Liver (tissue), 9 donors: ENCODE measurements around the genes SLC17A4 and H2BC6.

- PRO-cap, 5 experiments: no peak in any of the 5 experiments
- RAMPAGE, long total RNA, 2 experiments: no peak in any of the 2 experiments
- RRBS: no CpG with 5 or more reads among the region's 6 CpGs
These were observed 103.3 kb upstream of the RIPOR2 start for GRCh38 chr6:25038973-25039551.

GRCh38 chr6:25088300-25088902, 152.6 kb upstream of the RIPOR2 start:
- PRO-cap, 5 experiments: peak in 2 of 5 experiments; most common plus-strand start chr6:25088795 (in 1); most common minus-strand start chr6:25088561 (in 2)
- RAMPAGE, long total RNA, 2 experiments: no peak in any of the 2 experiments
- RRBS: no CpG with 5 or more reads among the region's 6 CpGs

- PRO-cap, 5 experiments: no peak in any of the 5 experiments
- RAMPAGE, long total RNA, 2 experiments: no peak in any of the 2 experiments
- RRBS: no CpG with 5 or more reads among the region's 2 CpGs
These were observed 86.7 kb upstream of the CARMIL1 start for GRCh38 chr6:25192360-25193023.

- PRO-cap, 5 experiments: no peak in any of the 5 experiments
- RAMPAGE, long total RNA, 2 experiments: no peak in any of the 2 experiments
- RRBS: no CpG with 5 or more reads among the region's 5 CpGs
These were observed 1.5 kb downstream of the CARMIL1 start for GRCh38 chr6:25280750-25281079.

DNA sequence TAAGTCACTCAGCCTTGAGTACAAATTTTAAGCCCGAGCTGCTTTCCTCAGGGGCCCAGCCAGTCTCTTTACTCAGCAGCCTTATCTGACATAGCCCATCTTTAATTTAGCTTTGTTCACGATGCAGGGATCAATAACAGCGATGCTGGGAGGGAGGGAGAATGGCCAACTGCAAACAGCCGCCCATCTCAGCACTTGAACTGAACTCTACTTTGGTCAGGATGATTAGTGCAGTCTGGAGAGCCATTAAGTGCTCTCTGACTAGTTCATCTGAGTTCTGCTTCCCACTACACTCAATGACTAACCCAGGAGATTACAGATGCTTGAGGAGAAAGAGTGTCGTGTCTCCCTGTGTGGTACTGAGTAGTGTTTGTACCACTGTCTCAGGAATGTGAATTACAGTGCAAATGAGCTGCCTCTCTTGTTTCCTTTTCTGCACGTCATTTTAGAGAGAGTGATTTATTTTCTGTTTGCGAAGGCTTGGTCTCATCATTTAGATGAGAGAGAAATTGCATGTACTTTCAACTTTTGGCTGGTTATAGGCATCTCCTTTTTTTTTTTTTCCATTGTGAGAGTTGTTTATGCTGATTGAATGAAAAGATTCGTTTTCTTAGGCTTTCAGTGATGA, 23.5 kb downstream of the CARMIL1 start:
- PRO-cap, 5 experiments: no peak in any of the 5 experiments
- RAMPAGE, long total RNA, 2 experiments: no peak in any of the 2 experiments
- RRBS: no CpG with 5 or more reads among the region's 8 CpGs

GRCh38 chr6:25440043-25440410, 160.9 kb downstream of the CARMIL1 start:
- PRO-cap, 5 experiments: no peak in any of the 5 experiments
- RAMPAGE, long total RNA, 2 experiments: no peak in any of the 2 experiments
- RRBS: no CpG with 5 or more reads among the region's 1 CpG

- PRO-cap, 5 experiments: no peak in any of the 5 experiments
- RAMPAGE, long total RNA, 2 experiments: no peak in any of the 2 experiments
- RRBS: no CpG with 5 or more reads among the region's 2 CpGs
These were observed 9.2 kb downstream of the SCGN start for GRCh38 chr6:25661117-25661627.

- PRO-cap, 5 experiments: no peak in any of the 5 experiments
- RAMPAGE, long total RNA, 2 experiments: no peak in any of the 2 experiments
These were observed 6.5 kb upstream of the SLC17A4 start for GRCh38 chr6:25748067-25748498.

DNA sequence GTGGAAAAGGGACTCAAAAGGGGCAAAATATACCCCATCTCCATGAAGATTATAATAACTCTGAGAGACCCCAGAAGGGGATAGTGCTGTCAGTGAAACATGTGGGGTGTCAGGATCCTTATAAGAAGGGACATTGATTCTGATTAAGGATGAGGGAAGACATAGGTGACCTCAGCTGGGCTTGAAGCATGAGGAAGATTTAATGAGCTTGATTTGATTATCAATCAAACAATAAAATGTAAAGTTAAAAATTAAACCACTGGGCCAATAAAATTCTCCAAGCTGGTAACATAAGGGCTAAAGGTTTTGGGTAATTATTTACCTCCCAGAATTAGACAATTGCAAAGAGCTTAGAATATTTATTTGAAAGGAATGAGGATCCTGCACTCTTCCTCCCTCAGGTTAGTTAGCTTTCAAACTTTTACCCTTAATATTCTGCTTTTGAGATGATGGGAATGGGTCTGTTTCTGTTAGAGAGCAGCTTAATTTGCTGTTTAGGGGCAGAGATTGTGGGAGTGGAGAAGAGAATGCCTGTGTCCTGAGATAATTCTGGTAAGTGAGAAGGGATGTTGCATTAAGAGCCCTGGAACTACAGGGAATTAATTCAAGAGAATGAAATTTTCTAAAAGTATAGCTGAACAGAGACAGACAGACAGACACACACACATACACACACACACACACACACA, at the start of gene SLC17A4:
TSS of gene SLC17A4 (plus strand) at position 362 of the 689 bp plus-strand sequence.
- PRO-cap, 5 experiments: peak in 5 of 5 experiments; most common plus-strand start position 363 of the sequence (in 5); most common minus-strand start position 201 of the sequence (in 1)
- RAMPAGE, long total RNA, 2 experiments: start-site peak on the plus strand in 1 of 2 experiments, centred at position 365 of the sequence, 6 to 25 reads per replicate

- PRO-cap, 5 experiments: peak in 3 of 5 experiments; most common plus-strand start chr6:25900494 (in 3)
- RAMPAGE, long total RNA, 2 experiments: no peak in any of the 2 experiments
These were observed 26.3 kb upstream of the SLC17A3 start for GRCh38 chr6:25900304-25900747.

- PRO-cap, 5 experiments: peak in 5 of 5 experiments; most common plus-strand start chr6:26026518 (in 5); most common minus-strand start chr6:26026331 (in 2)
- RAMPAGE, long total RNA, 2 experiments: no peak in any of the 2 experiments
- RRBS: no CpG with 5 or more reads among the region's 16 CpGs
These were observed 939 bp downstream of the H4C2 start for GRCh38 chr6:26026060-26026627.

DNA sequence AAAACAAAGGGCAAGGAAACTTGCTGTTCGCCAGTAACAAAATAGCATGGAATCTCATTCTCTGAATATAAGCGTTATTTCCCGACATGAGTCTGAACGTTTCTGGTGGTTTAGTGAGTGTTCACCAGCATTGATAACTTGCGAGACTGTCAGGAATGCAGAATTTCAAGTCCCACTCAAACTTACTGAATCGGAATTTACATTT, 369 bp upstream of the H3C3 start:
- PRO-cap, 5 experiments: peak in 1 of 5 experiments; most common minus-strand start position 104 of the sequence (in 1)
- RAMPAGE, long total RNA, 2 experiments: no peak in any of the 2 experiments
- RRBS: no CpG with 5 or more reads among the region's 6 CpGs

DNA sequence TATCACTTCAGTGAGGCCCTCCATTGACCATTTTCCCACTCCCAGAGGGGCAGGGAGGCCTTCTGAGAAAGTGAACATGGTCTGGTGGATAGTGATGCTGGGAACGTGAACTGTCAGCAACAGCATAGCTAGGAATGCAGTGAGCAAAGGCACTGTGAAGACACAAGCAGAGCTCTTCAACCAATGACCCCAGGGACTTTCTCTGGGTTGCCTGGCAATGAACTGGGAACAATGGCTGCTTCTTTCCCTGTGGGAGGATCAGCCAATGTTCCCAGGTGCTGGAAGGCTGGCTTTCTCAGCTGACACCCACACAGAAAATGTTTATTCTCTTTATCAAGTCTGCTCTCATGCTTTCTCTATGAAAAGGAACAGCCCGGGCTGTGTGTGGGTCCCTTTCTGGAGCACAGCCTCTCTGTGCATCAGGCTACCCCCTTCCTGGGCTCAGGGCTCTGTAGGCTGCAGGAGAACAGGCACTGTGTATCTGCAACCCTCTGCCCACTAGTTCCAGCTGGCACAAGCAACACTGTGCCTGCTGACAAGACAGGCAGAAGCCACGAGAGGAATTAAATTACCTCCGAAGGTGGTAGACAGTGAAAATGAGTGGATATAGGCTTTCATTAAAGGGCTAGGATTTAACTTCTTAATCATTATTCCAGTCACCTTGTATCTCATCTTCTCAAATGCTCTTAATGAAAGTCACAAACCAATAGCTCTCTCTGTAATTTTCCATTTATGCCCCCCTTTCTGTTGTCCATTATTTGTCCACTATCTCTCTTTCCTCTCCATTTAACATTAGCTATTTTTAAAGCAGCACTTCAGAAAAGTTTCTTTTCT, 14.6 kb upstream of the H1-4 start:
- PRO-cap, 5 experiments: no peak in any of the 5 experiments
- RAMPAGE, long total RNA, 2 experiments: no peak in any of the 2 experiments
- RRBS: no CpG with 5 or more reads among the region's 4 CpGs

DNA sequence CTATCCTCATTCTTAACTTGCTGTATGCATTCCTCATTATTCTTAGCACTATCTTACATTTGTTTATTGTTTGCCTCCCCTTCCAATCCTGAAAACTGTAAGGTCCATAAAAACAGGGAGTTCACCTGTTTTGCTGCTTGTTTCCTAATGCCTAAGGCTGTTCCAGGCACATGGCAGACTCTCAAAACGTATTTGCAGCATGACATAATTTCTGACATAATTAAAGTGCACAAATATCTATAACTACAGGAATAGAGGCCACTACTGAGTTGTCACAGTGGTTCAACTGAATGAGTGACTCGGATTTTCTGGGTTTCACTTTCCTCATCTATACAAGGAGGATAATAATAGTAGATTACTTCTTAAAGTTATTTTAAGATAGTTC, 12.3 kb downstream of the H2BC5 start:
- PRO-cap, 5 experiments: no peak in any of the 5 experiments
- RAMPAGE, long total RNA, 2 experiments: no peak in any of the 2 experiments
- RRBS: no CpG with 5 or more reads among the region's 2 CpGs

- PRO-cap, 5 experiments: no peak in any of the 5 experiments
- RAMPAGE, long total RNA, 2 experiments: no peak in any of the 2 experiments
- RRBS: no CpG with 5 or more reads among the region's 3 CpGs
These were observed 12.5 kb upstream of the H2BC6 start for GRCh38 chr6:26171037-26171568.

- PRO-cap, 5 experiments: peak in 5 of 5 experiments; most common plus-strand start chr6:26183762 (in 3); most common minus-strand start chr6:26183608 (in 3)
- RAMPAGE, long total RNA, 2 experiments: start-site peak on the plus strand in 1 of 2 experiments, at chr6:26183755-26183761 at its widest, 21 reads per replicate
- RRBS: no CpG with 5 or more reads among the region's 37 CpGs
These were observed at the start of gene H2BC6 for GRCh38 chr6:26183525-26184410. H2BC6 (plus strand) TSS chr6:26183761.

DNA sequence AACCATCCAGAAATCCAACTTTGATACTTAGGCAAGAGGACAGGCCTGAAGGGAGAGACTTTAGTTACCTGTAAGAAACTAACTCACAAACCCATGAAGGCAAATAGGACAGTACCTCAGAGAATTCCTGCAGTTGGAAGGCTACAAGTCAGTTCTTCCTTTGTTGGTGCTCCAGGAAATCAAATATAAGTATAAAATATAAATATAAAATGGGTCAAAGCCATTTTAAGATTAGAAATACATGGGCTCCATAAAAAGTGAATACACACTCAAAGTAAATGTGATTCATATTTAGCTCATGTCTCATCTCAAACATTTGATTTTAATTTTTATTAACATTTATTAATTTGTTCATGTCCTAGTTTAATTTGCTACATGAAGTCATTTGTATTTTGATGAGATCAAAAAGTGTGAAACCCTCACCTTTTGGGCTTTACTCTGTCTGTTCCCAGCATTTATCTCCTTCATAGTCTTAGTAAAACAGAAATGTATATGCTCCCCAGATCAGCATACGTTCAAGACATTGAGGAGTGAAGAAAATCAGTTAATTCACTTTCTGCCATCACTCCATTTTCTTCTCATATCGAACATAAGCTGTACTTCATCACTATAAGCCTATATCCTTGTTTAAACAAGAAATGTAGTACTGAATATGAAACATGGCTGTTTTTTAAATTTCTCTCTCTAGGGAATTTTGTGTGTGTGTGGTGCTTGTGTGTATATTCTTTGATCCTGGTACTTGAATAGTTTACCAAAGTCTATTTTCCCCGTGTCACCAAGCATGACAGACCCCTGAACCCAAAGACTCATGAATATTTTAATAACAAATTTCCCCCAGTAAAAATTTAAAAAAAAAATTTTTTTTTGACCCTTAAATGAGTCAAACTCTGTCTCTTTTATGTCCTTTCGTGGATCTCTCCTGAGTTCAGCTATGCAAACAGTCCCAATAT, 2.9 kb downstream of the H3C4 start:
- PRO-cap, 5 experiments: no peak in any of the 5 experiments
- RAMPAGE, long total RNA, 2 experiments: no peak in any of the 2 experiments
- RRBS: no CpG with 5 or more reads among the region's 4 CpGs

DNA sequence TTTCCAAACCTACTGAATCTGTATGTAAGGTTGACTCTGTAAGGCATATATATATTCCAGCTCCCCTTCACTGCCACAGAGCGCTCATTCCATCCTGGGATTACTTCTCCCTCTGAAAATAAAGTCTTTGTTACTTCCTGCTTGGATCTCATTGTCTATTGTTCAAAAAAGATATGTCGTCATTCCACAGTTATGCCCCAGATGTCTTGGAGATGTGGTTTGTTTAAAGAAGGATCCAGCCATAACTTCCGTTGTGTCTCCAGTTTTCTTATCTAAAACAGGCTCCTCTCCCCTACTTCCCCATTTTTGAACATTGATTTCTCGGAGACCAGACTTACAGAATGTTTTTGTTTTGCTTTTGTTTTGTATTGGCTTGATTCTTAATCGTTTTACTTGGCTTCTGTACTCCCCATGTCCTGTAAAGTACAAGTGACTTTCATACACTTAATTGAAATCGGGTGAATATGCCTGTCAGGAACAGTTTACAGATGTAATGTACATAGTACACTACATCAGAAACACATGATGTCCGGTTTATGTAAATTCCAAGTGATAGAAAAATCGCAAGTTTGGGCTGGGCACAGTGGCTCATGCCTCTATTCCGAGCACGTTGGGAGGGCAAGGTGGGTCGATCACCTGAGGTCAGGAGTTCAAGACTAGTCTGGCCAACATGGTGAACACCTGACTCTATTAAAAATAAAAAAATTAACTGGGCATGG, 1.6 kb downstream of the H4C5 start:
- PRO-cap, 5 experiments: peak in 1 of 5 experiments; most common plus-strand start position 200 of the sequence (in 1); most common minus-strand start position 114 of the sequence (in 1)
- RAMPAGE, long total RNA, 2 experiments: no peak in any of the 2 experiments
- RRBS: no CpG with 5 or more reads among the region's 11 CpGs

- PRO-cap, 5 experiments: peak in 5 of 5 experiments; most common plus-strand start chr6:26224156 (in 4); most common minus-strand start chr6:26224025 (in 3)
- RAMPAGE, long total RNA, 2 experiments: start-site peak on the plus strand in 1 of 2 experiments, at chr6:26224154-26224238 at its widest, 116 reads per replicate
- RRBS: no CpG with 5 or more reads among the region's 29 CpGs
These were observed 921 bp upstream of the H3C6 start for GRCh38 chr6:26223650-26224778.

DNA sequence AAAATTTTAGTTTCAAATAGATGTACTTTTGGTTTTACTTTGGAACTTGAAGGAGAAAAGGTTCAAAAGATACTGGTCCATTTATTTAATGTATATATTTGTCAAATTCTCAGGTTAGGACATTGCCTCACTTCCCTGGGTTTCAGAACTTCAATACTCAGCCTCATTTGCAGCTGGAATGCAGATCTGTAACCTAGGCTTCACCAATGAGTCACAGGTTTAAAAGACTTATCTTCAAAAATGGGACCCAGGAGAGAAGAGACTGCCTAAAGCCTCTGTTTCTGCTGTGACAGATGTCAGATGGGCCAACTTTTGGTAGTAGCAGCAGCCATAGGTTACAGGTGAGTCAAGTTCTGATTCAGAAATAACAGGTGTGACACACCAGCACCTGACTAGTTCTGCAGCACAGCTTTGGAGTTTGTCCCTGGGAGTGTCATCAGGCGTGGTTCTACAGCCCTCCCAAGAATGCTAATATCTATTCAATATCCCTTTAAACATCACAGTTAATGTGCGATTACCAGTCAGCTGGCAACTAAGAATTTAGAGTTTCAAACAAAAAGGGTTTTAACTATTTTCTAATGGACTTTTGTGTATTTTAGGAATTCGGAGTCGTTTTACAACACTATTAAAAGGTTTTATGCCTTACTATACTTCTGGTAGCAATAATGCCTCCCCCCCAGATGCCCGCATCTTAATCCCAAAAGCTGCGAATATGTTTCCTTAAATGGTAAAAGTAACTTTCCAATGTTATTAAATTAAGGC, 3.0 kb downstream of the H4C6 start:
- PRO-cap, 5 experiments: no peak in any of the 5 experiments
- RAMPAGE, long total RNA, 2 experiments: no peak in any of the 2 experiments
- RRBS: no CpG with 5 or more reads among the region's 6 CpGs